NB4 (cell line): ENCODE data around the genes CSNK1A1 and CDX1.

DNA sequence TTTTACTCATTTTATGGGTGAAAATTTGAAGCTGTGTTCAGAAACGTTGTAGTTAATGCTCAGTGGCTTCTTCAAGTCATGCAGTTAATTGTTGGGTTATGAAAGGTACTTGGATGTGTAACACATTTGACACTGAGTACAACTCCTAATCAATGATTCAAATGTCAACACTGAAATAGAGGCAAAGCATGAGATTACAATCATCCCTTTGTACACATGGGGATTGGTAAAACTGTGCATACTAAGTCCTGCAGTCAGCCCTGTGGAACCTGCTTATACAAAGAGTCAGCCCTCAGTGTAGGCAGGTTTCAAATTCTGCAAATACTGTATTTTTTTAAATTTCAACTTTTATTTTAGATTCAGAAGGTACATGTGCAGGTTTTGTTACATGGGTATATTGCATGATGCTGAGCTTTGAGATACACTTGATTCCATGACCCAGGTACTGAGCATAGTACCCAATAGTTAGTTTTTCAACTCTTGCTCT lies 3.4 kb downstream of the ABLIM3 start:
- RRBS, result no CpG with 5 or more reads among the region's 1 CpG

DNA sequence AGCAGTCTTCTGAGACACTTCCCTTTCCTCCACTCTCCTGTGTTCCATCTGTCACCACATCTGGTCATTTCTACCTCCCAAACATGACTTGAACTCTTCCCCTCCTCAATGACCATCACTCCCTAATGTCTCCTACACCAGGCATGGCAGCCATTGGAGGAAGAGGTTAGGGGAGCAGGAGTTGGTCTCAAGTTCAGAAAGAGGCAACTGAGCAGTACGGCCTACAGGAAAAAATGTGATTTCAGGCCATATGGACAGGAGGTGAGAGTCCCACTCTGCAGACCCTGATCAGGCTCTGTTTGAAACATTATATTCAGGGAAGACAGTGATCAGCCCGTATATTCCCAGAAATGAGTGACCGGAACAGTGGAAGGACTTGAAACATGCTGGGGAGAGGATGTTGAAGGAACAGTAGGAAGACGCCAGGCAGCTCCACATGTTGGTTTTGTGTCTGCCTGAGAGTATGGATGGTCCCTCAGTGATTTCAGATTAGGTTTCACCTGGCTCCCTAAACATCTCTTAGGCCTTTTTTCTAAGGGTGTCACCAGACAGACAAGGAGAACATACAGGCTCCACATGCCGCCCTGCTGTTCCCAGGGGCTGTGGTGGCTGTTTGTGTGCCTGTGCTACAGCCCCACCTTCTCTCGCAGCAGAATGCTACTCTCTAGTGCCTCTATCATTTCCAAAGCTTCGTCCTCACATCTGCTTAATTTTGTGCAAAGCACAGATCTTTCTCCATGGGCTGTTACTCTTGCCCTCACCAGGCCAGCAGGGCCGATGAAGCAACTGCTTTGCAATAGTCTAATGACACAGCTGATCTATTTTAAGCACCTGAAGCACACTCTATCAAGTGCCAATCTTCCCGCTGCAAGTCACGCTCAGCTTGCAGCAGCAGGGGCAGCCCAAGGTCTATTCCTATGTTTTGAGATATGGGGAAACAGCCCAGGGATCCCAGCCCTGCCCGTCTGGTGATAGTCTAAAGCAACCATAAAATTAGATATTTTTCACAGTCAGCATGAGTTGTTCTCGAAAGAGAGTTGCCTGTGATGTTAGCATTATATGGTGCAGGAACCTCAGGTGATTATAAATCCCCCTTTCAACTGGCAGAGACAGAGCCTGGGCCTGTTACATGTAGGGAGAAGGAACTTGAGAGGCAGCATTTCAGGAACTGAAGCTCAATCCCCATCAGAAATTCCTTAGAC lies 12.4 kb downstream of the ABLIM3 start:
- RRBS, result no CpG with 5 or more reads among the region's 12 CpGs

GRCh38 chr5:149240365-149240877 lies 31.2 kb upstream of the AFAP1L1 start:
- RRBS, result no CpG with 5 or more reads among the region's 12 CpGs

DNA sequence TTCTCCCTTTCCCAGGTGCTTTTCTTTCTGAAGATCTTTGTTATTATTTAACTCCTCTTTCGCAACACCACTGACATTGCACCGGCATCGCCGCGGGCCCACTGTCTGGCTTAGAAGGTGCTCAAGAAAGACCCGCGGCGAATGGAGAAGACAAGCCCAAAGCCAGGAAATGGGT lies 496 bp upstream of the AFAP1L1 start:
- RRBS, result no CpG with 5 or more reads among the region's 8 CpGs

DNA sequence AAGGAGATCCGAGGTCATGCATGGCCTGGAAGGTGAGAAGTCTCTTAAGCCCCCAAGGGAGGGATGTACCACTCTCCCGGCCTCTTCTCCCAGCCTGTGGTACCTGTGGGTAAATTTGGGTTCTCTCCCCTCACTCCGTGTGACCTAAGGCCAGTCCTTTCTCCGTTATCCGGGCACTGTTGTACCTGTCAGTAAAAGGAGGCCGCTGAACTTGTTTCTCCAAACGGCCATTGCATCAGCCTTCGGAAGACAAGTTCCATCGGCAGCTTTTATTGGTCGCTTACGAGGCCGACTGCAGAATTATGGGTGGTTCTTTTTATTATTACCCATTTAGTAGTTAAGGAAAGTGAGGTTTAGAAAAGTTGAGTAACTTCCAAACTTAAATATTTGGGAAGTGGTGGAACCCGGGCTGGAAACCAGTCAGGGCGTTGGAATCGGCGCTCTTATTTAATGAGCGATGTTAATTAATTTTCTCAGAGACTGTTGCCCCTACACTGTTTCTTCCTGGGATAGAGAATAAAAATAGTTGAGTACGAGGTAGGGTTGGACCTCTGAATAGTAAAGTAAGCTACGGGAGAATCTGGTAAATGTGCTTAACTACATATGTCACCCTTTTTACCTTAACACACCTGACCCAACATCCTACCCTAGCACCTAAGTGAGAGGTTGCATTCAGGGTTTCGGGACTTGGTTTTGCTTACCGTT lies 681 bp downstream of the GRPEL2 start:
- RRBS, result 3% methylated on average over 4 of the region's 21 CpGs

DNA sequence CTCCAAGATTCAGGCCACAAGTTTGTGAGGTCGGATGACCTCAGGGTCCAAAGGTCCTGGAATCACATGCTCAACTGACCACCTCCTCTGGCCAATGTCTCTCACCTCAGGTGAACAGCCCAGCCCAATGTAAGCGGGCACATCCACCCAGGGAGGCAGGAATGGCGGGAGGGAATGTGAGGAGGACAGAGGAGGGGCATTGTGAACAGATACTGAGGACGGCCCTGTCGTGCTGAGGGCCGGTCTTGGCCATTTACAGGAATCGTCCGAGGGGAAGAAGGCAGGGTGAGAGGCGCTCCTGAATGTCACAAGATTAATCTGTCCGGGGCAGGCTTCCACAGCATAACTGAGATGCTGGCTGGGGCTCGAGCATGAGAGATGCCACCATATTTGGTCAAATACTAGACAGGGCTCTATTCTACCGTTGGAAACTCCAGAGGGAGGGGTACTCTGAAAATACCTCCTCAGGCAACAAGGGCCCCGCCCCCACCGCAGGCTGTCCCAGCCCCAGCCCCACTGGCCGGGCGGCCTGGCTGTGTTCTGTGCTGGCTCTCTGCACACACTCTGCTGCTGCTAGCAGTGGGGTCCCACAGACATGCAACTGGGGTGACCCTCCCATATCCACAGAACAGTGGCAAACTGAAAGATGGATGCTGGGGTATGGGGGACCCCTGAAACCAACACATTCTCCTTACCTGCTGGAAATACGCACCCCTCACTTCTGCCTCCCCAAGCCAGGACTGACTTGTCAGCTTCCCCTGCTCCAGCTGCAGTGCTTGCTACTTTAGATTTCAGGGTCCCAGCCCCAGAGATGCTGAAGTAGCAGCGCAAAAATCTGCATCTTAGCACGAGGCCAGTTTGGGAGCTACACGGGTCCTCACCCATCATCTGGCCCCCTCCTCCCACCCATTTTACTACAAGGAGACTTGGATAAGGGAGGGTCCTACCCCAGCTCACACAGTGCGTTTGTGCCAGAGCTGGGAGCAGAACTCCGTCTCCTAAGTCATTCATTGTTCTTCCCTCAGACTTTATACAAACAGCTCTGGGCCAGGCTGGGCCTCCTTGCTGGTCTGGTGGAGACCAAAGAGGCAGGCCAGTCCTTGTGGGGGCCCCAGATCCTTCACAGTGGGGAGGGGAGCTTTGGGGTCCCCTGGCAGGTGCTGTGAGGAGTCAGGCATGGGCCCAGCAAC lies 1.8 kb upstream of the IL17B start:
- RRBS, result no CpG with 5 or more reads among the region's 22 CpGs

DNA sequence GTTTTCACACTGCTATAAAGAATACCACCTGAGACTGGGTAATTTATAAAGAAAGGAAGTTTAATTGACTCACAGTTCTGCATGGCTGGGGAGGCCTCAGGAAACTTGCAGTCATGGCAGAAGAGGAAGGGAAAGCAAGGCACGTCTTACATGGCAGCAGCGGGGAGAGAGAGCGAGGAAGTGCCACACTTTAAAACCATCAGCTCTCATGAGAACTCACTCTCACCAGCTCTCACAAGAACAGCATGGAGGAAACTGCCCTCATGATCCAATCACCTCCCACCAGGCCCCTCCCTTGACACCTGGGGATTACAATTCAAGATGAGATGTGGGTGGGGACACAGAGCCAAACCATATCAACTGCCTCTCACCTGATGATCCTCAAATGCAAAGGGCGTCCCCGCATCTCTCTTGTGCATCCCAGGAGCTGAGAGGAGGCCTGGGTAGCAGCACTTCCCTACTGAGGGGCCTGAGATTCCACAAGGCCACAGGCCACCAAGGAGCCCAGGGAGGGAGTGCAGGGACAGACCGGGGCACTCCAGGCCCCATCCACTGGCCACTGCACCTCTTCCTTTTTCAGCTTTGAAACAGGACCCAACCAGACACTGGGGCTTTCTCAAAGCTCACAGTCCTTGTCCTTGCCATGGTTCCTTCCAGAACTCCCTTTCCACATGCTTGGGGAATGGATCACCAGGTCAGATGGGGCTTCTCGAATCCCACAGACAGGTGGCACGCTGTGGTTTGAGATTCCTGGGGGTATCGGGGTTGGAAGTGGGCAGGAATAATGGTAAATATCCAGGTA lies 54.5 kb upstream of the IL17B start:
- RRBS, result no CpG with 5 or more reads among the region's 9 CpGs

DNA sequence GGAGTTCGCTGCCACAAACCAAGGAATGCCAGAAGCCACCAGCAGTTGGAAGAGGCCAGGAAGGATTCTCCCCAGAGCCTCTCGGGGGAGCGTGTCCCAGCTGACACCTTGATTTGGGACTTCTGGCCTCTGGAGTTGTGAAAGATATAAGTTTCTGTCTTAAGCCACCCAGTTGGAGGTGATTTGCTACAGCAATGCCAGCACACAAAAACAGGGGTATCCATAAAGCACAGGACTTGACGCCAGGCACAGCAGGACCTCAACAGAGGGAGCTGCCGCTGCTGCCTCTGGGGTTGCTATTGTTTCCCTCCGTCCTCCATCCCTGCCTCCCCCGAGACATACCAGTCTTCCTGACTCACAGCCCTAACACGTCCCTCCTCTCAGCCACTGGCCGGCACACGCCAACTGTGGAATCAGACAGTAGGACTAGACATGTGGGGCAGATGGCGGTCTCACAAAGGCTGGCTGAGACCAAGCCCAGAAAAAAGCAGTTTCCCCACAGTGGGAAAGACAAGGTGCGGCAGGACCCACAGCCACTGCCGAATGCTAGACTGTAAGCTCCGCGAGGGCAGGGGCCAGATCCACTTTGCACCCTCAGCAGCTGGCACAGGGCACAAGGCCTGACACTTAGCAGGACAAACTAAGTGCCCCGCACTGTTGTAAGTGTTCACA lies 74.1 kb upstream of the IL17B start:
- RRBS, result no CpG with 5 or more reads among the region's 16 CpGs

- RRBS, result no CpG with 5 or more reads among the region's 7 CpGs
Observed at GRCh38 chr5:149486766-149487898, 64.1 kb downstream of the CSNK1A1 start.

GRCh38 chr5:149506908-149507435 lies 44.3 kb downstream of the CSNK1A1 start:
- RRBS, result no CpG with 5 or more reads among the region's 5 CpGs

- RRBS, result no CpG with 5 or more reads among the region's 13 CpGs
Observed at GRCh38 chr5:149521787-149522463, 29.3 kb downstream of the CSNK1A1 start.

DNA sequence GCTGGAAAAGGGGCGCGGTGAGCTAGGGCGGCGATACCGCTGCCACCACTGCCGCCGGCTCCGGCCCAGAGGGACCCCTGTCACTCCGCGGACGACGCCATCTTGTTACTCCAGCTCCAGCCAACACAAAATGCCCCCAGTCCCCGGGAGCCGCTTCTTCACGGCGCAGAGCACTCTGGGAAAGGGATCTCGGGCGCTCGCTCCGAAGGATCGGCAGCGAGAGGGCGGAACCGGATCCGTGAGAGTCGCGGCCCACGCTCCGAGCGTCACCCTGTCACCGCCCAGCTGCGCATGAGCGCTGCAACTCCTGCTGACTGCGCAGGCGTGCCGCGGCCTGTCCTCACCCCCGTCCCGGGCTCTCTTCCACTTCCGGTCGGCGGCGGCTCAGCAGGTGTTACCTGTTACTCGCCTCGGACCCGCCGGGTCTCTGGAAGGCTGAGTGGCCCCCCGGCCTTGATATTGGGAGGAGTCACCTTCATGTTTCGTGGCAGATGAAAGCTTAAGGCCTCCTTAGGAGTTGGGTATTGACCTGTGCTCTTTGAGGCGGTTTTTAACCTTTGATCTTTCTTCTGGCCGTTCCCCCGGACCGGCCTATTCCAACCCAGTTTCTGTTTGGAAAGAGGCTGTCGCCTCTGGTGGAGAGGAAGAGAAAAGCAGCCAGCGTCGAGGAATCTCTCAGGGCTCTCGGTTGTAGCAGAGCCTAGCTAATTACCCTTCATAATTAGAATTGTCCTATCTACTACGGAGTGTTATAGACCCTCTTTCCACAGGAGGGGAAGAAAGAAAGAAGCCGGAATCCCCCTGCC lies at the start of gene CSNK1A1:
CSNK1A1 (minus strand) TSS at position 180 of the 806 bp plus-strand sequence.
- RRBS, result under 1% methylated on average over 14 of the region's 59 CpGs

GRCh38 chr5:149623817-149624319 lies 42.6 kb downstream of the ARHGEF37 start:
- RRBS, result no CpG with 5 or more reads among the region's 6 CpGs

DNA sequence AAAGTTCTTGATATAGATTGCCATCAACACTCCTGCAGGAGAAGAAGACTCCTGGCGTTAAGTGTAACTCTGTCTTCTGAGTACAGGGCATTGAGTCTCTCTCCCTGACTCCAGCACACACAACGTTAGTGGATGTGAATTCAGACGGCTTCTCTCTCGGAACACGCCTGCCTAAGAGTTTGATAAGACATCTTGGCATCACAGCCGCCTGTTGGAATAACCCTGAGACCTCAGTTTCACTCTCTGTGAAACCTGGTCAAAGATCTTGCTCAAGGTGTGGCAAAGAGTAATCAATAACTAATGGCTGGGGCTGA lies 27.5 kb upstream of the PPARGC1B start:
- RRBS, result no CpG with 5 or more reads among the region's 6 CpGs

- RRBS, result no CpG with 5 or more reads among the region's 3 CpGs
Observed at GRCh38 chr5:149728271-149728587, 1.9 kb upstream of the PPARGC1B start.

GRCh38 chr5:149794465-149794982 lies 64.4 kb downstream of the PPARGC1B start:
- RRBS, result no CpG with 5 or more reads among the region's 4 CpGs

- RRBS, result 7% methylated on average over 4 of the region's 8 CpGs
Observed at GRCh38 chr5:149940008-149940532, 4.5 kb downstream of the PDE6A start.

DNA sequence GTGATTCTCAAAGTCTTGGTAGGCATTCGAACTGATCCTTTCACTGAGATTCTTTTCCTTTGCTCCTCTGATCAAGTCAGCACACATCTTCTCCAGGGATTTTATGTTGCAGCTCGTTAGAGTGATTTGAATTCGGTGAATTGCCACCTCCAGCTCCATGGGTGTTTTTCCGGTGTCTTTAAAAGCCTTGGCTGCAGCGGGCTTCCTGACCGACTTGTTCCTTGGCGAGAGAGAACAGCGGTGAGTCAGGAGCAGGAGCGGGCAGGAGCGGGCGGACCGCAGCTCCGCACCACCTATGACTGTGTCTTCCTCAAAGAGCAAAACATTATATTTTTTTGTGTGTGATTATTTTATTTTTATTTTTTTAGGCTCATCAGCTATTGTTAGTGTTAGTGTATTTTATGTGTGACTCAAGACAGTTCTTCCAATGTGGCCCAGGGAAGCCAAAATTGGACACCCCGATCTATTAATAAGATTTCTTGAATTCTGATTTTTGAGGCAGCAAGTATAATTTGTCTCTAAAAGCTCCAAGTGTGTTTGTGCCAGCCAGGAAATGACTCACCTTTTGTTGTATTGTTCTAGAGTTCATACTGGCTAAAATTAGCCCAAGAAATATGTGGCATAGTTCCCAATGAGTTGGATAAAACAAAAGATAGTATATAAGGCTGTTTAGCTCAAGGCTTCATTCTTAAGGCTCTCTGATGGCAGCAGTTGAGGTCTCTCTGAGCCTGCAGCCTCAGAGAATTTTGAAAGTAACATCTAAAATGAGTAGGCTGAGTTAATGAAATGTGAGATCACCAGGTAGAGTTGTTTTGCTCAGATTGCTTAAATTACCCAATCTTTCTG lies 21.4 kb downstream of the HMGXB3 start:
- RRBS, result no CpG with 5 or more reads among the region's 14 CpGs

DNA sequence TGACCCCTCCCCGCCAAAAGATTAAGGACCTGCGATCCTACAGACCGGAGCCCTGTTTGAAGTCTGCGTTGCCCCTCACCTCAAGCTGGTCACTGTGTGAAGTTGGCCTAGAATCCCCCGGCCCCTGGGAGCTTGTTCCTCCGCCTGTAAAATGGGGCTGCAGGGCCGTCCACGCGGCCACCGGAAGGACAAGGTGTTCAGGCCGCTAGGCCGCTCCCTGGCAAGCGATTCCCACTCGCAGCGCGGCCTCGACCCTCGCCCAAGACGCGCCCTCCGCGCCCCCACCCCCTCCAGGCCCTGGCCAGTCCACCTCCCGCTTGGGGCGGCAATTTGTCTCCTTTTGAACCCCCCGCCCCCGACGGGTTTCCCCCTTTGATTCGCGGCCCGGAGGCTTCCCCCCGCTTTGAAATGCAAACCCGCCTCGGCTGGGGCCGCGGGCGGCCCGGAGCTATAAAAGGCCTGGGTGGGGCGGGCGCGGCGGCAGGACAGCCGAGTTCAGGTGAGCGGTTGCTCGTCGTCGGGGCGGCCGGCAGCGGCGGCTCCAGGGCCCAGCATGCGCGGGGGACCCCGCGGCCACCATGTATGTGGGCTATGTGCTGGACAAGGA lies at the start of gene CDX1:
CDX1 (plus strand) TSS at position 480 of the 607 bp plus-strand sequence.
- RRBS, result 97% methylated on average over 16 of the region's 54 CpGs

GRCh38 chr5:150389806-150390628 lies 22.7 kb downstream of the CD74 start:
- RRBS, result no CpG with 5 or more reads among the region's 12 CpGs